Left ventricle myocardium (tissue), 1 donor: ENCODE results near the gene ARMC2.

GRCh38 chr6:108781982-108782587 lies 66.1 kb upstream of the ARMC2 start:
- PRO-cap = no peak

DNA sequence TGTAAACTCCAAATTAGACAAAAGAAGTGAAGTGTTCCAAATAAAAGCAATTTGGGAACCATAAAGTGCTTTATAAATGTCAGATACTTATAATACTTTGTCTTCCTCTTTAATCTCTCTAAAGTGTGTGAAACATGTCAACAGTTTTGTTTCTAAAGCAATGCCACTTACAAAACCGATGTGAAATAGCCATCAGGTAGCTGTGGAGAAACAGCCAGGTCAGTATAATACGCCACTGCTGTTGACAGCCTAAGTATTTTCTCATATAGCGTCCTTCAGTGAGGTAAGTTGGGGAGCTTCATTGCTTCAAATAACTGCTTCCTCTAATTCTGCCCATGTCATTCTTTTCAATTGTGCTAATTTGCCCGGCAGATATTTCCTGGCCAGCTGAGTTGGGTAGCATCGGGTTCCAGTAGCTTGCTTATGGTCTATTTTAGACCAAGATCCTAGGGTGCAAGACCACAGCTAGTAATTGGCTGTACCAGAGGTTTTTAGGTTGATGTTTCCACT lies 2.2 kb upstream of the ARMC2 start:
- PRO-cap = no peak

- PRO-cap = bidirectional peak, plus-strand start at chr6:108848422, minus-strand start at chr6:108848319; bidirectional peak, plus-strand start at chr6:108848785, minus-strand start at chr6:108848649
Measured at GRCh38 chr6:108847897-108849106, at the start of gene ARMC2. ARMC2 (plus strand) TSS chr6:108848422.

- PRO-cap = no peak
Measured at GRCh38 chr6:108872132-108872818, 24.1 kb downstream of the ARMC2 start.

GRCh38 chr6:108944634-108945381 lies 96.6 kb downstream of the ARMC2 start:
- PRO-cap = bidirectional peak, plus-strand start at chr6:108944974, minus-strand start at chr6:108944786; unidirectional peak, minus-strand start at chr6:108945194

DNA sequence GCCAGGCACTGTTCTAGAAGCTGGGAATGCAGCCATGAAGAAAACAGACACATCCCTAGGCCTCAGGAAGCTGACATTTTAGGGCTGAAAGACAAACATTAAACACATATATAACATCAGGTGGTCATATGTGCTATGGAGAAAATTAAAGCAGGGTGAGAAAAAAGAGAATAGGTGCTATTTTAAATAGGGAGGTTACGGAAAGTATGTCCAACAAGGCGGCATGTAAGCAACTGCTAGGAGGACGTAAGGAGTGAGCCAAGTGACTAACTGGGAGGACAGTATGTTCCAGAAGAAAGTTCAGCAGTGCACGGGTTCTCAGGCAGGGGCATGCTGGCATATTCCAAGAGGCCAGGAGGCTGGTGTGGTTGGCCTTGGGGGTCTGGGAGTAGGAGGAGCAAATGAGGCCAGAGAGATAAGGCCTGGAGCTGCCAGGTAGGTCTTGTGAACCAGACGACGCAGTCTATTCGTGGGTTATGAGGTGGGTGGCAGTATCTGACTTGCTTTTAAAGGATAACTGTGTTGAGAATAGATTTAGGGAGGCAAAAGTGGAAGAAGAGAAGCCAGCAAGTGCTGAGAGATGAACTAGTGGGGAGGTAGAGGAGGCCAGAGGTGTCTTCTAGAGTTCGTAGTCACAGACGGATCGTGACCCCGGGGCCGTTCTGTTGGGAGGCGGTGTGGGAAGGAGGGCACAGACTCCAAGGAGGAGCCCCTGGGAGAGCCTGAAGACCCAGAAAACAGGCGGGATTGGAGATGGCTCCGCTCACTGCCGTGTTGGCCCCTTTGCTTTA lies 112.5 kb downstream of the ARMC2 start:
- PRO-cap = no peak

- PRO-cap = no peak
Measured at GRCh38 chr6:109002477-109002902, 92.2 kb downstream of the SESN1 start.

GRCh38 chr6:109010657-109011223 lies 83.9 kb downstream of the SESN1 start:
- PRO-cap = no peak

- PRO-cap = no peak
Measured at GRCh38 chr6:109236349-109237522, 141.4 kb downstream of the CEP57L1 start.

GRCh38 chr6:109293884-109294430 lies 88.3 kb downstream of the CD164 start:
- PRO-cap = no peak

DNA sequence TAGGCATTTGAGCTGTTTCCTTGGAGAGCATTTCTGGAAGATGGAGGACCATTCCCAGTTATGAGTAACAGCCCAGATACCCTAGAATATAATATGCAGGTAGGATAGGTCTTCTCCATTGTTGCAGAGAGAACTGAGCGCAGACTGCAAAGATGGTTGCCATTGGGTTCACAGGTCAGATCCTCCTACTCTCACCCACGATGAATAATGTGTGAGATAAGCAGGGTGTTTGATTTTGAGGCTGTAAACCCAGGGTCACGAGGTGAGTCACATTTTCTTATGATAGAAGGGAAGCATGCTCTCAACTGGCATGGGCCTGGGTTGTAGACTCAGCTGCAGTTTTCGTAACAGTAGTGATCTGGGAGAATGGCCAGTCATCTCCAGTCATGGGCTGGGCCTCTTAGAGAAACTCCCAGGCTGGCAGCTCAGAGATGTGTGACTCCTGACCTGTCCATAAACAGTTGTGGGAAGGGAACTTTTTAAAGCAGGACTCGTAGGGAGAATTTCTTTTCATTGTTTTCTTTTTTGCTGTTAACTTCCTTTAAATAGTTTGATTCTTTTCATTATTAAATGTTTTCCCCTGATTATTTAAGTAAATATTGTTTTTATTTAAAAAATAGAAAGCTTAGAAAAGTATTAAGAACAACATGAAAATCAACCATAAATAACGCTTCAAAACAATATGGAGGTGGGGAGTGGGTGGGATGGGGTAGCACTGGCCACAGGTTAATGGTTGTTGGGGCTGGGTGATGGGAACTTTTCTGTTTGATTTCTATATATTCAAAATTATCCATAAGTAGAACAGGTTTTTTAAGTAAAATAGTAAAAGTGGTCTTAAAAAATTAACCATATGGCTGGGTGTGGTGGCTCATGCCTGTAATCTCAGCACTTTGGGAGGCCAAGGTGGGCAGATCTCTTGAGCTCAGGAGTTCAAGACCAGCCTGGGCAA lies 74.0 kb downstream of the CD164 start:
- PRO-cap = bidirectional peak, plus-strand start at position 460 of the sequence, minus-strand start at position 340 of the sequence

DNA sequence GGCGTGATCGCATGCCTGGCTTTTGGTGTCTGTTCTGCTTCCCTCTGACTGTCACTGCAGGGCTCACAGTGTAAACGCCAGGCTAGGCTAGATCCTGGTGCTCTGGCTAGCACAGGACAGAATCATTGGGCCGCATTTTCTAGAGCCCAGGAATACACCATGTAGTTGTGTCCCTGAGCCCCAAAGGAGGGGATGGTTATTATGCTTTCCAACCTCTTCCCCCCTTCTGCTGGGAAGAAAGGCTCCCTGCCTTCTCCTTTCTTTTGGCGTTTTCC lies 38.6 kb downstream of the CD164 start:
- PRO-cap = no peak

DNA sequence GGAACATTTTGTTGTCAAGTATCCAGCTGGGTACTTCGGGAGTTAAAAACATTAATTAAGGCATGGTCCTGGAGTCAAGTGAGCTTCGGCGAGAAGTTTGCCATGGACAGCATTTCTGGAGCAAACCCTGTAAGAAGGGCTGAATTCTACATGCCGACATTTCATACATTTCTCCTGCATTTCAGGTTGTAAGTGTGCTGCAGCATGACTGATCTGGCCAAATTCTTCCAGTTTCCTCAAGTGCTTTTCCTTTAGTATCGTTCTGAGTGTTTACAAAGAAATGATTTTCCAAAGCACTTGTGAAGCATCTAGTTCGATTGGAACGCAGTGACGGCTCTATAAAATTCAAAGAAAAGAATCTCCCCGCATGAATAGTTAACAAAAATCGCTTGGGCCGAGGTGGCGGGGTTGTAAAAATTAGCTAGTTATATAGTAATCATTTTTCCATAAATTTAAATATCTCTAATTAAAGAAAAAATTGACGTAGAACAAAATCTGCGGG lies 728 bp downstream of the PPIL6 start:
- PRO-cap = no peak

DNA sequence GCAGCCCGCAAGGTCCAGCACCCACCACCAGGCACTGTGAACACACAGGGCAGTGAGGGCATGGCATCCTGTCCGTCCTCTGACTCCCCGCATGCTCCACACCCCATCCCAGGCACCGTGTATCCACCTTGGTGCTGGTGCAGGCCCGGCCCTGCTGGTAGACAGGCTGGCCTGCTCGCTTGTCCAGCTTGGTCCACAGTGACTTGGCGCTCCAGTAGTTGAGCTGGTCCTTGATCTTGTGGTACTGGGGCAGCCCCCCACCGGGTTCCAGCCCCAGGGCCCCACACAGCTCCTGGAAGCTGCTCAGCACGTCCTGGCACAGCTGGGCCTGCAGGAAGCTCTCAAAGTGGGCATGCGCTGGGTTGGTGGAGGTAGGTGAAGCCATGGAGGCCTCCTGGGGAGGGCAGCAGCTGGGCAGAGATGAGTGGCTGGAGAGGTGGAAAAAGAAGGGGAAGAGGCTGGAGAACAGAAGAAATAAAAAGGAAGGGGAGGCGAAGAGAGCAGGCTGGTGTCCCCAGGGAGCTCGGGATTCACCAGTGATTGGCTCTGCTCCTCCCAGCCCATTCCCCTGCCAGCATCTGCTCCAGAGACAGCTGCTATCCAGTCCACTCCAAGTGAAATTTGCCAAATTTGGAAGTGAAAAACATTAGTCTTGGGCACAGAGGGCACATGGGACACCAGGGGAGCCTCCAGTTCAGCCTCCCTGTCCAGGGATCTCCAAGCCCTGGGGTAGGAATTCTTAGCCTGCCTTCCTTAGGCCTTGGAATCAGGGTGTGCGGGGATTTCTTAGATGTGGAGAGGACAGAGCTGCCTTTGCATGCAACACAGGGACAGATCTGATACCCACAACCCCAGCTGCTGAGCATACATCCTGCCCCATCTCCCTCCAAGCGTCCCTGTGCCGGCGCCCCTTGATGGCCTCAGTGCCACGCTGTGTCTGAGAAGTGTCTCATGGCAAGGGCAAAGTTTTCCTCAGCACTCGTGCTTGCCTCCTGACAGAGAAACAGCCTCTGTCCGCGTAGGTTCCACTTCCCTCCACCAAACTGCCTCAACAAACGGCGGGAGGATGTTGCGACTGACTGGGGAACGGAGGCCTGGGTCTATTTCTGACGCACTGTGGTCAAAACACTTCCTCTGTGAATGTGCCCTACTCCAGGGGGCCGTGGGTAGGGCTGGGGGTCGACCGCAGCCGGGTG lies 1.4 kb downstream of the MICAL1 start:
- PRO-cap = no peak

DNA sequence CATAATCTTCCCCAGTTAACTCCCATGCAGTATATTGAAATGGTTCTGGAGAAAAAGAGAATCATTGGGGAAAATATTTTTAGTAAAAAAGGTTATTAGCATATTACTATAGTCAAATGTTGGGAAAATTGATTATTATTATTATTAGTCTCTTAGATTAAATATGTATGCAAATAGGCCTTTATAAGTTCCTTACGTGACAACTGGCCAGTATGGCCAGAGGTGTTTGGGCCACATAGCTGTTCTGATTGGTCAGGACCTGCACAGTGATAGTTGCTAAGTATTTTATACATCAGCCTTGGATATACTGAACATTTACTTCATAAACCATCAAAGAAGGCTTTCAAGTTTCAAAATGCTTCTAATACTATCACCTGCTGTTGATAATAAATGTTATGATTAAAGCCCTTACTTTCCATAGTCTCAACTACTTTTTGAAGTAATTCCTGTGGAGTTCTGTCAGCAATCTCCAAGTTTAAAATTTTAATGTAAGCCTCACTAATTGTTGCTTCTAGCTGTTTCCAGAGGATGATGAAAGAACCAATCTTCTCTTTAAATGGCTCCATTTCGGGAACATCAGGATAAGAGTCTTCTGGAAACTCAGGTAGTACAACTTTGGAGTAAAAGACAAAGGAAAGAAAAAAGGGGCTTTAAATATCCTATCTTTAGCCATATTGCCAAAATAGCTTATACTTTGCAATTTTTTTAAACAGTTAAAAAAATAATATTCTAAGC lies 80.8 kb upstream of the ZBTB24 start:
- PRO-cap = no peak

DNA sequence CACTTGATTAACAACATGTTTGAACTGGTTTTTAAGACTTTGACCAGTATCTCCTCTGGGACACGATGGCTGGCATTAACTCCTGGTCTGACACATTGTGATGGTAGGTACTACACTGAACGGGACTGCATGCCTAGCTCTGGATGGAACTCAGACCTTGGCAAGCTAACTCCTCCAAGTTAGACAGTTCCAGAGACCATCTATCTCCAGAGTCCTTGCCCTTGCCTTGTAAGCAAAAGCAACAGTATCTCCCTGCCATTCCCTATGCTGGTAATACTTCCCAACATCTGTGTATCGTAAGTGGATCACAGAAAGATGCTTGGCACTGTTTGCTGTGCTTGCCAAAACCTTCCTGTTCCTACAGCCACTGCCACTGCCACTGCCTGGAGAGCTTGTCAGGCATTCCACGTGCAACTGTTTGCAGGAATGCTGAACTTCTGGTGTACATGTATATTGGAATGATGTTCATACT lies 25.4 kb downstream of the AK9 start:
- PRO-cap = no peak

GRCh38 chr6:109678520-109679851 lies 12.0 kb downstream of the AK9 start:
- PRO-cap = no peak

GRCh38 chr6:110179778-110180339 lies 368 bp upstream of the CDC40 start:
- PRO-cap = bidirectional peak, plus-strand start at chr6:110180144, minus-strand start at chr6:110179952

GRCh38 chr6:110182433-110182840 lies 2.2 kb downstream of the CDC40 start:
- PRO-cap = no peak

- PRO-cap = no peak
Measured at GRCh38 chr6:110355171-110355433, 3.0 kb downstream of the METTL24 start.